ENCODE results near the gene AP1AR.

DNA sequence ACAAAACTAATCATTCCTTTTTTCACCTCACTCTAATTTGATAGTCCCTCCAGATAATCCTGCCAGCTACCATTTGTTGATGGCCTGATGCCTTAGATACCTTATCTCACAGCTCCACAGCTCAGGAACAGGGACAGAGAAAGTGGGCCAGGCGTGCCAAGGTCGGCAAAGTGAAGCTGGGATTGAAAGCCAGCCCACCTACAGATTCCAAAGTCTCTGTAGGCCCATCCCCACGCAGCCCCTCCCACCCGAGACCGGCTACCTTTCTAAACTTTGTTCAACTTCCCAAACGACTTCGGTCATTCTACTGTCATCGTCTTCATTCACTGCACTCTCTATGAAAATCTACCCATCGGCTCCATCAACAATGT is 1.6 kb downstream of the CASP6 start:
- PRO-cap, result no peak

DNA sequence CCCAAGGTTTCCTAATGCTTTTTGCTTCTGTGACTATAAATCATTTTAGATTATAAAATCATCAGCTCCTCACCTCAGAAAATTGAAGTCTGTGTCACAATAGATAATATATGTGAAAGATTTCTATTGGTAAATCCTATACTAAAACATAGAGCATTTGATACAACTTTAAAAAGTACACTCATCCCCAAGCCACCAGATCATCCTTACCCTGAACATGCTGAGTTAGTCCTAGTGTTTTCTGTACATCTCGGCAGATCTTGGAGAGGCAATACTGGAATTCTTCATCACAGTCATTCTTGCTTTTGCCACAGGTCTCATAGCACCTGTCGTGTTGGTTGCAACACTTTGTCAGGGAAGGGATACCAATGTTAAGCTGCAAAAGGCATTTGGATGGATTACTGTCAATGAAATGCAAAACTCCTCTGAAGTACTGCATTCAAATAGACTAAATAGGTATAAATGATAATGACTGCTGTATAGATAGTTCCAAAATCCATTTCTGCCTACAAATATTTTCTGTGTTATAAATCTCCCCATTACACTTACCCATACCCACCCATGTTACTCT is 12.4 kb downstream of the PLA2G12A start:
- PRO-cap, result no peak

DNA sequence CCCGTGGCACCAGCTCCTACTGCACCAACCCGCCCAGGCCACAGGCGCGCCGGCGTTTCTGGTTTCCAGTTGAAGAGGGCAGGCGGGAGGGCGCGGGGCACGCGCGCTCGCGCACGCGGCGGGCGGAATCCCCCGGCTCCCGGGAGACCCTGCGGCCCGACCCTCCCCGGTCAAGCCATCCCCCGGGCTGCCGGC is 1.5 kb downstream of the ELOVL6 start:
- PRO-cap, result bidirectional peak, plus-strand start at position 125 of the sequence, minus-strand start at position 60 of the sequence

GRCh38 chr4:110613960-110614494 is 8.8 kb downstream of the PITX2 start:
- PRO-cap, result no peak

DNA sequence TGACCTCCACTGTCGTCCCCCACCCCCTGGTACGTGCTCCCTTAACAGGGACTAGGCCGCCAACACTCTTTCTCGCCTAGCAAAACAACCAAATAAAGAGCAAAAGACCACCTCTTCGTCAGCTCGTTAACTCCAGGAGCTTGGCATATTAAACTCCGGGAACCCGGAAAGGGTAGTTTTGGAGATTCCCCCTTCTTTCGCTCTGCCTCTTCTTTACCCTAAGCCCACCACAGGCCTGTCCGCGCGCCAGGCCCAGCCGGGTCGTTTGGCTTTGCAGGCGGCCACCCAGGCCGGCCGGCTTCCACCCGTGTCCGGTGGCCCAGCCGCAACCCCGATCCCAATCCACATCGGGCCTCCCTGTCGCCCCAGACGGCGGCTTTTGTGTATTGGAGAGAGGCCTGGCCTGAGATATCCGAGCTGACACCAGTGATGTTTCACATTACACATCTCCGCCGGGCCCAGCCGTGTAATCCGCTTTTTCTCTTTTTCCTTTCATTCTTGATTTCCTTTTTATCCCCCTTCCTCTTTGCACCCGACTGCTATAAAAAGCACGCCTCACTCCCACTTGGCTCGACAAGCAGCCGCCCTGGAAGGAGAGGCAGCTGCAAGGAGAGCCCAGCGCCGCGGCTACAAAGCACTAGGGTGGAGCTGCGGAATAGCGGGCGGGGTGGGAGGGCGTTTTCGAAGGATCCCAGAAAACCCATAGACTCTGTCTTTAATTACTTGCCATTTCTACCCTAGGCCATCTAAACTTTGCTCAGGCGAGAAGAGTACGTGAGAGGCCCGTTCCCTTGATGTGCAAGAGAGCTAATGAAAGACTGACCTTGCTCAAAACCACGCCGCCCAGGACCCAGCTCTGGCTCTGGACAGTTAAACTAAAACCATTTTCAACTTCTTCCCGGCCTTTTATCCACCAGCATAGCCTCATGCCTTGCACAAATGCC is 3.4 kb downstream of the PITX2 start:
- PRO-cap, result no peak

DNA sequence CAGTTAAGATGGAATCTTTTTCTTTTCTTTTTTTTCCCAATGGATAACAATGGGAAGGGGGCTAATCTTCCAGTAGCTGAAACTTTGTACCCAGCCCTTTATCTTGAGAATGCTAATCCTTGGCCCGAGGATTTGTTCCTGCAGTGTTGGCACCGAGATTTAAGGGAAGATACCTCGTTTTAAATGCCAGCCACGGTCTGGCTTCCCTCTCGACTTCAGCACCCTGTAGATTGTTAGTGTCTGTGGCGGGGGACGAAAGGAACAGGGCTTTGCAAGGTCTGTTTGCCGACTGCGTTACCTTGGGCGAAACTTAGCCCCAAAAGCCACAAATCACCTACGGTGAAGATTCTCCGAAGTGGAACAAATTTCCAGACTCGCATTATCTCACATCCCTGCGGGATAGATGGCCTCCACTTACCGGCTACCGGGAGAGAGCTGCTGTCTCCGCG is 13.5 kb upstream of the PITX2 start:
- PRO-cap, result no peak

- PRO-cap, result no peak
Observed at GRCh38 chr4:112230699-112231182, 846 bp upstream of the AP1AR start.

- PRO-cap, result bidirectional peak, plus-strand start at chr4:112231787, minus-strand start at chr4:112231609; bidirectional peak, plus-strand start at chr4:112232242, minus-strand start at chr4:112232131
Observed at GRCh38 chr4:112231687-112232796, at the start of gene AP1AR. Gene AP1AR (plus strand): TSS chr4:112231787.

DNA sequence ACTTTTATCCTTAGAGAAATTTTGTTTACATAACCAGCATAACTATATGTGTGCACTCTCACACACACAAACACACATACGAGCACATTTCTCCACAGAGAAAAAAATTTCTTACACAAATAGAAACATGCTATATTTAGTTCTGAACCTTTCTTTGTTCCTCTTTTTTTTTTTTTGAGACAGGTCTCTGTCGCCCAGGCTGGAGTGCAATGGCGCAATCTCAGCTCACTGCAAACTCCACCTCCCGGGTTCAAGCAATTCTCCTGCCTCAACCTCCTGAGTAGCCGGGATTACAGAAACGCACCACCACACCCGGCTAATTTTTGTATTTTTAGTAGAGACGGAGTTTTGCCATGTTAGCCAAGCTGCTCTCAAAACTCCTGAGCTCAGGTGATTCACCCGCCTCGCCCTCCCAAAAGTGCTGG is 6.2 kb downstream of the TIFA start:
- PRO-cap, result unidirectional peak, plus-strand start at position 182 of the sequence

- PRO-cap, result no peak
Observed at GRCh38 chr4:112516412-112517040, 546 bp upstream of the NEUROG2 start.

DNA sequence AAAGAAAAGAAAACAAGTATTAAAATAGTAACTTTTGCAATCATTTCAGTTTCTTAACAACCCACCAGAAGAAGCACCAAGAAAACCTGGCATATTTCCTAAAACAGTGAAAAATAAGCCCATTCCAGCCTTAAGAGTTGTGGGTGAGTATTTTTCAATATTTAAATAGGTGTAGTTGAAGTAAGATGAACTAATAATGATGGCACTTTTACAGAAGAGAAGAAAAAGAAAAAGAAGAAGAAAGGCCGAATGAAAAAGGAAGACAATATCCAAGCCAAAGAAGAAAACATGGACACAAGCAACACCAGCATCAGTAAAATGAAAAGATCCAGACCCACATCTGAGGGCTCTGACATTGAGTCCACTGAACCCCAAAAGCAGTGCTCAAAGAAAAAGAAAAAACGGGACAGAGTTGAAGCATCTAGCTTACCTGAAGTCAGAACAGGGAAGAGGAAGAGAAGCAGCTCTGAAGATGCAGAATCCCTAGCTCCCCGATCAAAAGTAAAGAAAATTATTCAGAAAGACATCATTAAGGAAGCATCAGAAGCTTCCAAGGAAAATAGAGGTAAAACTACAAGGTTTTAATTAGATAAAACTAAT is 10.1 kb downstream of the LARP7 start:
- PRO-cap, result no peak

DNA sequence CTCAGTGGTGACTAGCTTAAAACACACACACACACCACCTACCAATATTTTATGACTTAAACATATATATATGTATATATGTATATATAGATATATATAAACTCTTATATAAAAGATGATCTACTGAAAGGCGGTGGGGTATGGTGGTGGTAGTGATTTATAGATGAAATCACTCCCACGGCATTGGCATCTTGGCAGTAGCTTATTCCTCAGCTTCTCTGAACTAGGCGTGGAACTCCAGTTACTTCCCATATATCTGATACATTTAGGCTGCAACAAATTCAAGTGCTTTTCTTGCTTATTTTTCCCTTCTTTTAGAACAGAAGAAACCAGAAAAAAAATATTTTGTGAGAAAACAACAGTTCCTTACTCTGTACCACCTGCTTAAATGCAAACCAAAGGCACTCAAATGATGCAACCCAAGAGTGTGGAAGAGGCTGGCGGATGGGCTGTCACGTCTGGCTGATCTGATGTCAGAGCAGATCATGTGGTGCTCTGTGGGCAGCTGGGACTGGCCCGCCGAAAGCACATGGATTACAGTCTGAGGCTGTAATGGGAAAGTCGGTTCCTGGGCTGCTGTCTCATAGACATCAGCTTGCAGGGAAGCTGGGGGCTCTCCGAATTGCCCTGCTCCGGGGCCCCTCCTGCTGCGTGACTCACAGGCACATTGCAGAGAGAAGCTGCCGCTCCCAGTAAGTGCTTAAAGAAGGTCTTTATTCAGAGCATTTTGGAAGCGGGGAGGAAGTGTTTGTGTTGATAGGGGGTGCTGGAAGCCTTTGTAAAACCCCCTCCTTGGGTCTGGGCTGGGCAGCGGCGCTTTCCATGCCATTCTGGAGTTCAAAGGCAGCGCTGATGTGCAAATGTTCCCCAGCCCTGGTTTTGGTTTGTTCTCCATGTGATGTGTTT is 180.9 kb downstream of the LARP7 start:
- PRO-cap, result bidirectional peak, plus-strand start at position 558 of the sequence, minus-strand start at position 460 of the sequence; unidirectional peak, plus-strand start at position 828 of the sequence

GRCh38 chr4:113035217-113035715 is 14.2 kb upstream of the ANK2 start:
- PRO-cap, result no peak

DNA sequence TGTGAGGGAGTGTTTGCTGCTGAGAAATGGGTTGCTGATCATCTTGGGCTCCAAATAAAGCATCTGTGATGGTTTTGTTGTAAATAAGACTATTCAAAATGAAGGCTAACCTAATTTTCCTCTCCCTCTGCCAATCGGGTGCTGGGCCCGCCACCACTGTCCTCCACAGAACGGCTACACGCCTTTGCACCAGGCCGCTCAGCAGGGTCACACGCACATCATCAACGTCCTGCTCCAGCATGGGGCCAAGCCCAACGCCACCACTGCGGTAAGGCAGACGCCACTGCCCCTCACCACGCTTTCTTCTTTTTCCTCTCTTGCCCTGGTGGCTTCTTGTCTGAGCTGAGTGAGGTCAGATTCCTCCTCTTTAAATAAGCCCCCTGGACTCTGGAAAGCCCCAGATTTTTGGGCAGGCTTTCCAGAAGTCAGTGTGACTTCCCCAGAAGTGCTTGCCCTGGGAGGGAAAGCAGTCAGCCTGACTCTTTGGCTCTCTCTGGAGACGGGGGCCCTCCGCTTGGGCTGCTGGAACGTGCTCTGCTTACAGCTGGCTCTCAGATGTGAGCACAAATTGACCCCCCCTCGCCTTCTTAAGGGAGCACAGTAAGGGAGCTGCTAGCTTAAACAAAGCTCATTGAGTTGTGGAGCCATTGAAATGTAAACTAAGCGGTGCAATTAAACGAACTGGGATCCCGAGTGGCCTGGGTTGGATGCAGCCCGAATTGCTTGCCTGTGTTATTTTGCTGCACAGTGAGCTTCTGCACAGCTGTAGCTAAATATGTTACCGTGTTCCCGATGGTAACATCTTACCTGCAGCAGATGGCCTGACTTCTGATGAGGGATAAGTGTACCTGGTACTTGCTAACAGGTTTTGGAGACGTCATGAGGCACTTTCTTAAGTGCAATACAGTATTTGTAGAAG is 243.1 kb downstream of the ANK2 start:
- PRO-cap, result no peak

DNA sequence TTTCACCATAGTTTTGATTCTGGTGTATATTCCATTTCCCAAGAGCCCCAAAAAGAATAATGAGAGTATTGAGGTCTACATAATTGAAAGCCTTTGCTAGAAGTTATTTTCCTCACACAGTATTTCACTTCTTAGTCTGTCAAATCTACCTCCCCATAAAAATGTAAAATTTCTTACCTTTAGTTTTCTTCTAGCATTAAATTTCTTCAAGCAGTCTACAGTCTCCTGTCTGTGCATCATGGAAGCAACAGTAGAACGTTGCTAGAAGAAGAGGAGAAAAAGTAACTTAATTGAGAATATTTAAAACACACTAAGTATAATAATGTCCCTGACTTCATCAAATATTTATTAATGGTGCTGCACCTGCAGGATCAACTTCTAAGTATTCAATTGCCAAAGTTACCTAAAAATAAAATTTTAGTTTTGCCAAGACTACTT is 247.9 kb downstream of the CAMK2D start:
- PRO-cap, result no peak

- PRO-cap, result no peak
Observed at GRCh38 chr4:113532684-113533305, 228.7 kb downstream of the CAMK2D start.

DNA sequence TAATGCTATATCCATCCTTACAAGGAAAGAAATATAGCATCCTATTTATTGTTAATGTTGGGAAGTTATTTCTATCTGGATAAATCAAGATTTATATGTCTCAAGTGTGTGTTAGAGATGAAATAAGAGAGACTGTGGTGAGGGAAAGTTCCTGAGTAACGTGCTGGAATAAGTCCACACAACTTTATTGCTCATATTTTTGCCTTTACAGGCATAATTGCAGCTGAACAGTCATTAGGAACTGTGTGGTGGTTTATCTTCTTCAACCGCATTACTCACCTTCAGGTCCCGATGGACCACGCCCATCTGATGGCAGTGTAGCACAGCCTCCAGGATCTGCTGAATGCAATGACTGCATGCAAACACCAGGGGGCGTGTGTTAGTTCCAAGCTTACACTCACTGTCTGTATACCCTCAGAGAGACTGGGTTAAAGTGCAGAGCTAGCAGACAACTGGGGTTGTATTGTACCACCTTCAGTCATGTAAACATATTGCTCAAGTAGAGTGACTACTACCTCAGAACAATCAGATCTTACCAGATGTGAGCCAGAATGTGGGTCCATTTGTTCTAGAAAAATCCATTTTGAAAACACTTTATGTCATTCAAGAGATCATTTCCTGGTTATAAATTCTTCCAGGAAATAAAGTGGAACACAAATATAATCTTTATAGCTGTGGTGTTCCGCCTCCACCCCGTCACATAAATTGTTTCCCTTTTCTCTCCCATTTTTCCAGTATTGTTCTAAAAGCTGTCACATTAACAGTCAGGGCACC is 214.0 kb downstream of the CAMK2D start:
- PRO-cap, result no peak

DNA sequence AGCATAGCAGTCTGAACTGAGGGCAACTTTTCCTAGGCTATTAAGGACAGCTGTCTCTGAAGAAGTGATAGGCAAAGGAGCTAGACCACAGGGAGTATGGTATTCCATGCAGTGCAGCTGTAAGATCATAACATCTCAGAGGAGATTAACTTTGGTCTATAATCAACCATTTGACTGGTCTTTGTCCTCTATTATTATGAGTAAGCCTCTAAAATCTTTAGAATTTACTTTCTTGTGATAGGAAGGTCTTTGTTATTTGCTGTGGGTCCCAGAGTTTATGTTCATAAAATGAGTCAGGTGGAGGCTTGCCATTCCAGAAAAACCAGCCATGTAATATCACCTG is 239.4 kb upstream of the TRAM1L1 start:
- PRO-cap, result no peak

- PRO-cap, result no peak
Observed at GRCh38 chr4:117834415-117834814, 199.9 kb upstream of the NDST3 start.

DNA sequence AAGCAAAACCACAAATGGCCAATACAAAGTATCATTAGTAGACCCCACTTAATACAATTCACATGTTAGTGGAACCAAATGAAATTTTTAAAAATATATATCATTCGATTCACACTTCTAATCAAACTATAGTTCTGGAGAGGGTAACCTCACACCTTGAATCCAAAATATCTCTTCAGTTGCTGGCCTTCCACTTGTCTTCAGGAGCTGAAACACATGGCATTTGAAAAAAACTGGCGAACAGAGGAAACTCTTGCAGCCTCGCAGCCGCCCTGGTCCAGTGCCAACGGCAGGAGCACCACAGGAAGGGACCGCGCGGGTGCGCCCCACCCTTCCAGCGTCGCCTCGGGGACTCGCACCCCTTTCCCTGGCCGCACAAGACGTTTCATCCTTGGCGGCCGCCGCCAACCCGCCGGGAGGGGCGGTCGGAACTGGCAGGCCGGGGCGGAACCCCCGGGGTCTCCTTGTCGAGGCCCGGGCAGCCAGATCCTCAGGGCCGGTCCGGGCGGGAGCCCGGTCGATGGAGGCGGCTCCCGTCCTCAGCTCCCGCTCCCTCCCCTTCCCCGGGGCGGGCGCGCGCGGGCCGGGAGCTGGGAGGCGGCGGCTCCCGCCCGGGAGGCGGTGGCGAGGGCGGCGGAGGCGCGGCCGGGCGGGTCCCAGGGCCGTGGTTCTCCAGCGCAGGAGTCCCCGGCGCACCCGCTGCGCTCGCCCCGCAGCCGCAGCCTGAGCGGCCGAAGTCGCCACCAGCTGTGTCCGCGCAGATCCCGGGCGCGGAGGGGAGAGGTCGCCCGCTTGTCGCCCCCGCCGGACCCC is 1.1 kb upstream of the NDST3 start:
- PRO-cap, result no peak